CD14-positive monocyte (primary cell): ENCODE measurements around the genes DEFB108B and RNF121.

DNA sequence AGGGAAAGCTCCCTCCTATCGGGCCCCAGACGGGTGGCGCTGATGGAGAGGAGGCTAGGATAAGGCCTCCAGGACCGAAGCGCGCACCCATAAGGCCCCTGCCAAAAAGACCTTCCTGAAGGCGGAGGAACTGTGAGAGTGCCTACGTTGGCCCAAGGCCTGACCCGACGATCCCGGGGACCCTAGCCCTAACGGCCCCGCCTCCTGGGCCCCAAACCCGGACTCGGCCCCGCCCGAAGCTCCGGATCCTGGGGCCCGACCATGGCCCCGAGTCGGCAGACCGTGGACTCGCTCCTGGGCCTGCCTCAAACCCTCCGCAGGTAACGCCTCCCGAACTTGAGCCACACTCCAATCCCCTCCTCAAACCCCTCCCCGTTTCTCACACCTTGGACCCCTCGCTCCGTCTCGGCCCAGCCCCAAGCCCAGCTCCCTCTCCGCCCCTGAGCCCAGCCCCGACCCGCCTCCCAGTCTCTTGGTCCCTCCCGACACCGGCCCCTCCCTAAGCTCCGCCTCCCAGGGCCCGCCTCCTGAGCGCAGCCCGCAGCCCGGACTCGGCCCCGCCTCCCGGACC, 46.6 kb upstream of the DEFB108B start:
- CAGE, long polyA plus RNA, result no peak

- CAGE, long polyA plus RNA, result no peak
Observed at GRCh38 chr11:71813384-71814173, 19.4 kb upstream of the DEFB108B start.

- CAGE, long polyA plus RNA, result no peak
Observed at GRCh38 chr11:71832983-71833312, at the start of gene DEFB108B. Gene DEFB108B, plus strand, starts transcription at chr11:71833200.

DNA sequence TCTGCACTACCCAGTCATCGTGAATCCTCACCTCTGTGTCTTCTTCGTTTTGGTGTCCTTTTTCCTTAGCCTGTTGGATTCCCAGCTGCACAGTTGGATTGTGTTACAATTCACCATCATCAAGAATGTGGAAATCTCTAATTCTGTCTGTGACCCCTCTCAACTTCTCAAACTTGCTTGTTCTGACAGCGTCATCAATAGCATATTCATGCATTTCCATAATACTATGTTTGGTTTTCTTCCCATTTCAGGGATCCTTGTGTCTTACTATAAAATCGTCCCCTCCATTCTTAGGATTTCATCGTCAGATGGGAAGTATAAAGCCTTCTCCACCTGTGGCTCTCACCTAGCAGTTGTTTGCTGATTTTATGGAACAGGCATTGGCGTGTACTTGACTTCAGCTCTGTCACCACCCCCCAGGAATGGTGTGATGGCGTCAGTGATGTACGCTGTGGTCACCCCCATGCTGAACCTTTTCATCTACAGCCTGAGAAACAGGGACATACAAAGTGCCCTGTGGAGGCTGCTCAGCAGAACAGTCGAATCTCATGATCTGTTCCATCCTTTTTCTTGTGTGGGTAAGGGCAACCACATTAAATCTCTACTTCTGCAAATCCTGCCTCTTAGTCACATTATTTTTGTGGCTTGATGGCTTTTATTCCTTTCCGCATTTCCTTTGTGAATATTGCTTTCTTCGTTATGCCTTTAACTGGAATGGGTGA, 15.8 kb downstream of the DEFB131B start:
- CAGE, long polyA plus RNA, result no peak

GRCh38 chr11:71928840-71929126, at the start of gene RNF121:
Gene RNF121, plus strand, starts transcription at chr11:71929046.
- CAGE, long polyA plus RNA, result no peak

DNA sequence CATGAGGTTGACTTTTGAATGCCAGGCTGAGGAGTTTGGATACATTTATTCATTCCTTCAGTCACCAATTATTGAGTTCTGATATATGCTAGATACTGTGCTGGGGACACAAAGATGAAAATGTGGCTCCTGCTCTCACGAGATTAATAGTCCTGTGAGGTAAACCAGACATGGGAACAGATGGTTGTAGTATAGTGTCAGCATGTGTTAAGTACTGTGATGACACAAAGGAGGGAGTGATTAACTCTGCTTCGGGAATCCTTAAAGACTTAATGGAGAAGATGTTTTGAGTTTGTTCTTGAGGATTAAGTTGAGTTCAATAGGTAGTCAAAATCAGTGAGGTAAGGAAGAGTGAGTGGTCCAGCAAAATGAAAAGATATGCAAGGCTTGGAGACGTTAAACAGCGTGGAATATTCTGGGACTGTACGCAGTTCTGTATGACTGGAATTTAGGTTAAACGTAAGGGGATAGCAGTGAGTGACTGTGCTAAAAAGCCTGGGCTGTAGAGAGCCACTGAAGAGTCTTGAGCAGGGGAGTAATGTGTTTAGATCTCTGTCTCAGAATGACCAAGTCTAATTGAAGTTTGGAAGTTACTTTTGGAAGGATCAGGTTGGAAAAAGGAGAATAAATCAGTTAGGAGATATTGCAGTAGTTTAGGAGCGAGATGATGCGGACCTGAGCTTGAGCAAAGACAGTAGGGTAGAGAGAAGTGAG, 11.9 kb downstream of the RNF121 start:
- CAGE, long polyA plus RNA, result no peak

- CAGE, long polyA plus RNA, result no peak
Observed at GRCh38 chr11:72005671-72006382, 7.1 kb downstream of the IL18BP start.

DNA sequence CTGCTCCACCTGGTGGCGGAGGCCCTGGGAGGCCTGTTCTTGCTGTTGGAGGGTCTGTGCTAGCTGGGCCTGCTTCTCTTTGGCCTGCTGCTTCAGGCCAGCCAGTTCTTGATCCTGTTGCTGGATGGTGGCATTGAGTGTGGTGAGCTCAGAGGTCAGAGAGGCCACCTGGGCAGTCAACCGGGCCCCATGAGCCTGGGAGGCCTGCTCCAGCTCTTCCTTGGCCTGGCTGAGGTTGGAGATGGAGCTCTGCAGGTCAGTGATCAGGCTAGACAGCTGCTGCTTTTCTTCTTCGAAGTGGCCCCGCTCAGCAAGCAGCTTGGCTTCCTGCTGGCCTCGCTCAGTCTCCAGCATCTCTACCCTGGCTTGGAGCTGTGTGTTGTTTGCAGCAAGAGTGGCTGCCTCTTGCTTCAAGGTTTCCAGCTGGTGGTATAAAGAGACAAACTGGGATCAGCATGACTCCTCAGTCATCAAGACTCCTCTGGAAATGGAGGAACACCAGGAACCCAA, 17.2 kb downstream of the IL18BP start:
- CAGE, long polyA plus RNA, result no peak

- CAGE, long polyA plus RNA, result no peak
Observed at GRCh38 chr11:72079770-72080271, 521 bp downstream of the NUMA1 start.

- CAGE, long polyA plus RNA, result no peak
Observed at GRCh38 chr11:72111128-72111489, 1.4 kb downstream of the ANAPC15 start.

- CAGE, long polyA plus RNA, result no peak
Observed at GRCh38 chr11:72114666-72114935, 2.1 kb upstream of the ANAPC15 start.

DNA sequence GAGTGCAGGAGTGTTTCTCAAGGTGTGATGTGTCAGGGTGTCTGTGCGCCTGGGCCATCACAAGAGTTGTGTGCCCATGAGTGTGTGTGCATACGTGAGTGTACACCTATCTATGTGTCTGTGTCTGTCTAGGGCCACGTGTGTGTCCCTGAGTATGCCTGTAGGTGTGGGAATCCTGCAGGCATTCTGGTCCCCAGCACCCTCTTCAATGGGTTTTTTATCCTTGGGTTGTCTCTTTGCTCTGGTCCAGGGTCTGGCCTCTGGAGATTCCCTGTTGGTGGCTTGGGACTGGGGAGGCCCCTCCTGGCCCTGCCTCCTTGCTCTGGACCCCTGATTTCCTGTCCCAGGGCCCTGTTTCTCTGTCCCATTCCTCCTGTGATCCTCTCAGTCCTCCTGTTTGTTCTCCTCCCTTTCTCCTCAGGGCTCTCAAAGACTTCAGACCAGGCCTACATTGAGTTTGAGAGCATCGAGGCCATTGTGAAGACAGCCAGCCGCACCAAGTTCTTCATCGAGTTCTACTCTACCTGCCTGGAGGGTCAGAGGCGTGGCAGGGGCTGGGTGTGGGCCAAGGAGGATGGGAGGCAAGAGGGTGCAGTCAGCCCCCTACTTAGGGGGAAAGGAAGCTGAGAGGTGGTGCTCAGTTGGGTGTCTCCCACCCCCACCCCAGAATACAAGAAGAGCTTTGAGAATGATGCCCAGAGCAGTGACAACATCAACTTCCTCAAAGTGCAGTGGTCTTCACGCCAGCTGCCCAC, 9.5 kb downstream of the INPPL1 start:
- CAGE, long polyA plus RNA, result no peak

DNA sequence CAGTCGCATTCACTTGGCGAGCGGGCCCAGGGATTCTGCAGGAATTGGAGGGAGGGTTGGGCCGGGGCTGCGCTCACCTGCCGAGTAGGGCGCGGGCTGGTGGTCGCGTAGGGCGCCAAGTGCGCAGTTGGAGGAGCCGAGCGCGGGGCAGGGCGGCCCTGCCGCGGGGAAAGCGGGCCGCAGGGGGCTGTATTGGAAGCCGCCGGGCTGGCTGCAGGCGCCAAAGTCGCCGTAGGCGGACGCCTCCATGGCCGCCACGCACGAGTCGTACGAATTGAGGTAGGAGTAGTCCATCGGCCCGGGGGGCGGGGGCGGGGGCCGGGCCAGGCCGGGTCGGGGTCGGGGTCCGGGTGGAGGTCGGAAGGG, 282 bp downstream of the PHOX2A start:
- CAGE, long polyA plus RNA, result no peak

- CAGE, long polyA plus RNA, result no peak
Observed at GRCh38 chr11:72411511-72412165, 22.7 kb downstream of the CLPB start.

- CAGE, long polyA plus RNA, result no peak
Observed at GRCh38 chr11:72481470-72481895, 47.2 kb upstream of the CLPB start.

GRCh38 chr11:72585189-72585619, 89.0 kb downstream of the PDE2A start:
- CAGE, long polyA plus RNA, result no peak

DNA sequence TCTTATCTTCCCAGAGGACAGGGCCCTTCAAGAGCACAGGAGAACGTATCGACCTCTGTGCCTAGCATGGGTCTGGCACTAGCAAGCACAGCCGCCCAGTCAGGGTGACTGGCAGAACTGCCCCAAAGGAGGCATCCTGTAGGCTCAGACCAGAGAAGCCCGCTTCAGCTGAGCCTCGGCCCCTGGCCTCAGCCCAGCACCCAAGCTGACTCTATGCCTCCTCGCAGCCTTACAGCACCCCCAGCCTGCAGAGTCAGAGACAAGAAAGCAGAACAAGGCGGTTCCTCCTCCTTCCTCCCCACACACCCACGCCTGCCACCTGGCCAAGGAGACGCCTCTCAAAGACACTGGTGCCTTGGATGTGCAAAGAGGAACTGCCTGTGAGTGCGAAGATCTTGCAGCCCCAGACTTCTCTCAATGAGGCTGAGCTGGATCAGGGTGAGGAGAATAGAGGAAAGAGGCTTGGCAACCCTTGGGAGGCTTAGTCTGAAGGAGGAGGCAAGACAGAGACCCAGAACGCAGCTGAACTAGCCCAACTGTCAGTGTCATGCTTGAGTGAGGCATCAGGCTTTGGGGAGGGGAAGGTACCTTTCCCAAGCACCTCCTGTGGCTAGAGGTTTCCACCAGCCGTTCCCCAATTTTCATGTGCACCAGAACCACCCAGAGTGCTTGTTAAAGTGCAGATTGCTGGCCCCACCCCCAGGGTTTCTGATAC, 60.2 kb downstream of the PDE2A start:
- CAGE, long polyA plus RNA, result no peak

DNA sequence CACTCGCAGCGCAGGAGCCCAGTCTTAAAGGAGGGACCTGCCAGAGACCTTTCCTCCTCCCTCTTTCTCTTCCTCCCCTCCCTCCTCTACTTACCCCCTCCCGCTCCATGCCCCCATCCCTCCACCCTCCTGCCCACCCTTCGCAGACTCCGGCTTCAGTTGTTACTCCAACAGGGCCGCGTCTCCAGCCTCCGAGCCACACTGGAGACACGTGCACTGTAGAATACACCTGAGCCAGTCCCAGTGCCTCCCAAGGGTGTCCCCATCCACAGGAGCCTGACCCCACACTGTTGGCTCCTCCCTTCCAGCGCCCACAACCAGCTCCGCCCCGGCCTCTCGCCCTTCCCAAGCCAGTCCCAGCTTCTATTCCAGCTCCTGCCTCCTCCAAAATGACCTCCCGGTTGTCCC, 59.3 kb downstream of the PDE2A start:
- CAGE, long polyA plus RNA, result no peak

- CAGE, long polyA plus RNA, result no peak
Observed at GRCh38 chr11:72631492-72632269, 42.5 kb downstream of the PDE2A start.

DNA sequence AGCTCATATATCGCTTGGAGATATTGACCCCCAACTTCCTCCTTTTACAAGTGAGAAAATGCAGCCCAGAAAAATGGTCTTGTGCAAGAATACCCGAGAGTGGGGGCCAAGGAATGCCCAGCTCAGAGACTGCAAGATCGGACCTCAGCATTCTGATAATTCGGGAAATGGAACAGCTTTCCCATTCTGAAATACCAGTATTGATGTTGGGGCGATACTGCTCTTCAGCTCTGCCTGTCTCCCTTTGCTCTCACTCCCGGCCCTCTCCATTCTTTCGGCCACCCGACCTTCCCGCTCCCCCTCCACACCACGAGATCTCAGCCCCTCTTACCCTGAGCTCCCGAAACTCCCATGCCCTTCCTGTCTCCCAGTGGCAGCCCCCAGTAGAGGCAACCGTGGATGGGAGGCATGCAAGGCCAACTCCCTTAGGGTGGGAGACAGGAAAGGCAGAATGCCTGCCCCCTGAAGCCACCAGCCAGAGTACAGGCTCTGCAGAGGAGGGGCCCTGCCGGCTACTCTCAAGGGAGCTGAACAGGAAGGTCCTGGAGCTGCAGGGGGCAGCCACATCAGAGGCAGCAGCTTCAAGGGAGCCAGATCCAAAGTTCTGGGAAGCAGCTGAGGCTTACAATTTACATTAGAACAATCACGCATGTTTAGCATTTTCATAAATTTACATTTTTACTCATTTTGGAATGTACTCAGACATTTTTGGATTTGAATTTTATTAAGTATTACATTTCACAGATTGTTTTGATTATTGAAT, 38.4 kb downstream of the PDE2A start:
- CAGE, long polyA plus RNA, result no peak